Measurements from ENCODE around the genes SH3RF3, RGPD5 and MERTK.

GRCh38 chr2:108591141-108591795, 57.0 kb downstream of the LIMS1 start:
- RRBS: no CpG with 5 or more reads among the region's 7 CpGs

- RRBS: no CpG with 5 or more reads among the region's 8 CpGs
Measured at GRCh38 chr2:108634480-108635060, 84.7 kb upstream of the RANBP2 start.

DNA sequence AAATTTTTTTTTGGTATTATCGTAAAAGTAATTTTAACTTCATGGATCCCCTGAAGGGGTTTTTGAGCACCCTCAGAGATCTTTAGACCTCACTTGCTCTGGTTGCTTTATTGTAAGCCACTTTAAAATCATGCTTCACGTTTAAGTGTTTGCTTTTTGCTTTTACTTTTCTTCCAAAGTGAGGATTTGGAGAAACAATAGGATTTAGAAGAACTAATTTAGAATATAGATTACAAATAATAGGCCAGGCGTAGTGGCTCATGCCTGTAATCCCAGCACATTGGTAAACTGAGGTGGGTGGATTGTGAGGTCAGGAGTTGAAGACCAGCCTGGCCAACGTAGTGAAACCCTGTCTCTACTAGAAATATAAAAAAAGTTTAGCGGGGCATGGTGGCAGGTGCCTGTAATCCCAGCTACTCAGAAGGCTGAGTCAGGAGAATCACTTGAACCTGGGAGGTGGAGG, 20.2 kb downstream of the RANBP2 start:
- RRBS: no CpG with 5 or more reads among the region's 5 CpGs

- RRBS: no CpG with 5 or more reads among the region's 9 CpGs
Measured at GRCh38 chr2:108926614-108927017, 62.4 kb downstream of the EDAR start.

GRCh38 chr2:109128585-109129365, at the start of gene SH3RF3:
Gene SH3RF3, plus strand, starts transcription at chr2:109129205.
- RRBS: 1% methylated on average over 26 of the region's 91 CpGs

DNA sequence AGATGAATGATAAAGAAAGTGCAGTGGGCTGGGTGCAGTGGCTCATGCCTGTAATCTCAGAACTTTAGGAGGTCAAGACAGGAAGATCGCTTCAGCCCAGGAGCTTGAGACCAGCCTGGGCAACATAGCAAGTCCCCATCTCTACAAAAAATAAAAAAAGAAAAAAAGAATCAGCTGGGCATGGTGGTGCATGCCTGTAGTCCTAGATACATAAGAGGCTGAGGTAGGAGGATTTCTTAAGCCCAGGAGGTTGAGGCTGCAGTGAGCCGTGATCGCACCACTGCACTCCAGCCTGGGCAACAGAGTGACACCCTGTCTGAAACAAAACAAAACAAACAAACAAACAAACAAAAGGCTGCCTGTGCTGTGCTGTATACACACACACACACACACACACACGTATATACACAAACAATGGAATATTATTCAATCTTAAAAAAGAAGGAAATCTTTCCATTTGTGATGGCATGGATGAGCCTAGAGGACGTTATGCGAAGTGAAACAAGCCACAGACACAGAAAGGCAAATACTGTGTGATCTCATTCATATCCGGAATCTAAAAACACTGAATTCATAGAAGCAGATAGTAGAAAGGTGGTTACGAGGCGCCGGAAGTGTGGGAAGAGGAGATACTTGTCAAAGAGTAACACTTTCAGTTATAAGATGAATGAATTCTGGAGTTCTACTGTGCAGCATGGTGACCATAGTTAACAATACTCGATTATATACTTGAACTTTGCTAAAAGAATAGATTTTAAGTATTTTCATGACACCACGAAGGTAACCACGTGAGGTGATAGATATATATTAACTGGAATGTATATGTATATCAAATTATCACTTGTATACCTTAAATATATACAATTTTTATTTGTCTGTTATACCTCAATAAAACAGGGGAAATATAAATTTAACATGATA, 14.7 kb downstream of the SH3RF3 start:
- RRBS: 89% methylated on average over 3 of the region's 13 CpGs

- RRBS: no CpG with 5 or more reads among the region's 11 CpGs
Measured at GRCh38 chr2:109254399-109254997, 125.5 kb downstream of the SH3RF3 start.

GRCh38 chr2:109794114-109794785, at the start of gene RGPD5:
Gene RGPD5, plus strand, starts transcription at chr2:109794305.
- RRBS: 0% methylated on average over 9 of the region's 82 CpGs

DNA sequence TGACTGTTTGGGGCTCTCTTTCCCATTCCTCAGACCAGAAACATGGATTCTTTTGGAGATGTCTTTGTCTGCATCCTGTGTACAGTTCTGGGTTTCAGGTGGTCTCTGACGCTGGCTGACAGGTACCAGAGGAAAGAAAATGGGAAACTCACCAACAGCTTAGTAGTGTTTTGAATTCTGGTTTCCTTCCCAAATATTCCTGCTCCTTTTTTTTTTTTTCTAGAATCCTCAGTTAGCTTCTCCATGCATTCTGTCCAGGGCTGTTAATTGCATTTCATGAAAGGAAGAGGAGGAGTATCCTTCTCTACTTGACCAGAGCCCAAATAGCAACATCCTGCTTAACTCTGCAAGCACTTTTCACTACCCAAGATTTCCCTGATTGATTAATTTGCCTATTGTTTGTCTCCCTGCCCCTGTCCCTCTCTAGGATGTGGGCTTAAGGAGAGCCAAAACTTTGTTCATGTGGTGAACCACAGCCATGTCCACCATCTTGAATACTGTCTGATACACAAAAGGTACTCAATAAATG, 2.3 kb upstream of the MALL start:
- RRBS: no CpG with 5 or more reads among the region's 1 CpG

GRCh38 chr2:110124876-110125299, 9.3 kb upstream of the MALL start:
- RRBS: no CpG with 5 or more reads among the region's 3 CpGs

- RRBS: no CpG with 5 or more reads among the region's 4 CpGs
Measured at GRCh38 chr2:110149643-110149938, 34.0 kb upstream of the MALL start.

DNA sequence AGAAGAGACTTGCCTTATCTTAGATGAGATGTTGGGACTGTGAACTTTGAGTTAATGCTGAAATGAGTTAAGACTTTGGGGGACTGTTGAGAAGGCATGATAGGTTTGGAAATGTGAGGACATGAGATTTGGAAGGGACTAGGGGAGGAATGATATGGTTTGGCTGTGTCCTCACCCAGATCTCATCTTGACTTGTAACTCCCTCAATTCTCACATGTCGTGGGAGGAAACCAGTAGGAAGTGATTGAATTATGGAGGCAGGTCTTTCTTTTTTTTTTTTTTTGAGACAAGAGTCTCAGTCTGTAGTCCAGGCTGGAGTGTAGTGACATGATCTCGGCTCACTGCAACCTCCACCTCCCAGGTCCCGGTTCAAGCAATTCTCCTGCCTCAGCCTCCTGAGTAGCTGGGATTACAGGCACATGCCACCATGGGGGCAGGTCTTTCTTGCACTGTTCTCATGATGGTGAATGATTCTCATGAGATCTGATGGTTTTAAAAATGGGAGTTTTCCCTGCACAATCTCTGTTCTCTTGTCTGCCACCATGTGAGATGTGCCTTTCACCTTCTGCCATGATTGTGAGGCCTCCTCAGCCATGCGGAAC, 40.3 kb upstream of the MALL start:
- RRBS: no CpG with 5 or more reads among the region's 4 CpGs

DNA sequence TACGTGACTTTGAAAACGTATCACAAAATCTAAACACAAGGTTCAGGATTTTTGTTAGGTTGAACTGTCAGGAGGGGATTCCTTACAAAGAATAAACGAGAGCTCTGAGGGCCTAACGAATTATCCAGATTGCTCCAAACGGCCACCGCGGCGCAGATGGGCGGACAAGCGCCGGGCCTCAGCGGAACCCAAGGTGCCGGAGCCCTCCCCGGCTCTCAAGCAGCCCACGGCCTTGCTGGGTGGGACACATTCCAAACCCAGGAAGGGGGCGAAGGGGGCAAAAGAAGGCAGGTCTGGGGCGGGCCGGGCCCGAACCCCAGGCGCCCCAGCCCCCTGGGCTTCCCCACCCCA, 285 bp downstream of the BUB1 start:
- RRBS: 3% methylated on average over 6 of the region's 20 CpGs

- RRBS: no CpG with 5 or more reads among the region's 5 CpGs
Measured at GRCh38 chr2:111029414-111030056, 91.2 kb upstream of the BCL2L11 start.

DNA sequence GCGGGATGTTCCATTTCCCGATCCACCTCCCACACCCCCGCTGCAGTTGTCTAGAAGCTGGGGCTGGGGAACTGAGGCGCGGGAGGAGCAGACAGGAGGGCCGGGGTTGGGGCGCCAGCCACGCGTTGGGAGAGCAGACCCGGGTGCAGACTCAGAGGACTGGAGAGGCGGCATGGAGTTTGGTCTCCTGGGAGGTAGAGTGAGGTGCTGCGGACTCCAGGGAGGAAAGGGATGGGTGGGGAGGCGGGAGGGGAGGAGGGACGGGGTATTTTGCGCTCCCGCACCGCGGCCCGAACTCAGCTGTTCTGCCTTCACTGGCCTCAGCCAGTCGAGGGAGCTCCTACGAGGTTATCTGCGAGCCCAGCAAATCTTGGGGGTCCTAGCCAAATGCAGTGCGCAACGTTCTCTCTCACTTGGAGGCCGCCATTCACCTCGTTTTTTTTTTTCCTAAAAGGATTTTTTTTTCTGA, 1.0 kb upstream of the BCL2L11 start:
- RRBS: 23% methylated on average over 5 of the region's 26 CpGs

DNA sequence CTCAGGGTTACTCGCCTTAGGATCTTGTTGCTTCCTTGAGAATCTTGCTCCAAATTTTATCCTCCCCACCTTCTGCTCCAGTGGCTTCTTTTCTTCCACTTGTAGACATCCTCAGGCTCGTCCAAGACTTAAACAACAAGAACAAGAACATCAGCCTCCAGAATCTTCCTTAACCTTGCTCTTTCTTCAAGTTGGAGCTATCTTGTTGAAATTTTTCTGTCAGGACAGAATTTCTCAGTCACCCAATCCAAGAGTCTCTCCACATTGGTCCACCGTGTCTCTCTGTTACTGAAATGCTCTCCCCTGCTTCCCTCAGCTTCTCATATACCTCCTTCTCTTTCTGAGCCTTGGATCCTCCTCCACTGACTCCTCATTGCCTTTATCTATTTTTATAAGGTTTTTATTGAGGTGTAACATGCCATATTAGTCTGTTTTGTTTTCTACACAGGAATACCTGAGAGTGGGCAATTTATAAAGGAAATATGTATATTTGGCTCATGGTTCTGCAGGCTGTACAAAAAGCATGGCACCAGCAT, 113.0 kb downstream of the BCL2L11 start:
- RRBS: no CpG with 5 or more reads among the region's 3 CpGs

GRCh38 chr2:111414030-111414235, 293.2 kb downstream of the BCL2L11 start:
- RRBS: no CpG with 5 or more reads among the region's 4 CpGs

DNA sequence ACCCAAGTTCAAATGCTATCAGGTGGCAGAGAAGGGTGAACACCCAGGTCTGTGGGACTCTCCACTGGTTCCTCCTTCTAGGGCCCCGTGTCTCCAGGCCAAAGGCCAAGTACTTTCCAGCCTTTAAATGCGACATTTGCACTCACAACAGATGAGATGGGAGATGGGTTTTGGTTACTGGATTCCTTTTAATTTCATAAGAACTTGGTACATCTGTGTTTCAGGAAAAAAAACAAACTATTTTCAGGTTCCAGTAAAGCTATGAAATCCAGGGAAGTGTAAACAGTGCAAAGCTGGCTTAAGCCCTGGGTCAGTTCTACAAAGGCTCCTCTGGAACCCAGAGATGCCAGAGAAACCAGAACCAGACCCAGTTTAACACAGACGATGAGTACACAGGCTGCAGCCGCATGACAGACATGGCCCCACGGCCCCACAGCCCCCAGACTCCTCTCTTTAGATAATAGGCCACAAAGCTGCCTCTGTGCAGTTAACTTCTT, 361.6 kb downstream of the ANAPC1 start:
- RRBS: no CpG with 5 or more reads among the region's 5 CpGs

GRCh38 chr2:111697598-111698160, 186.3 kb downstream of the ANAPC1 start:
- RRBS: no CpG with 5 or more reads among the region's 9 CpGs

DNA sequence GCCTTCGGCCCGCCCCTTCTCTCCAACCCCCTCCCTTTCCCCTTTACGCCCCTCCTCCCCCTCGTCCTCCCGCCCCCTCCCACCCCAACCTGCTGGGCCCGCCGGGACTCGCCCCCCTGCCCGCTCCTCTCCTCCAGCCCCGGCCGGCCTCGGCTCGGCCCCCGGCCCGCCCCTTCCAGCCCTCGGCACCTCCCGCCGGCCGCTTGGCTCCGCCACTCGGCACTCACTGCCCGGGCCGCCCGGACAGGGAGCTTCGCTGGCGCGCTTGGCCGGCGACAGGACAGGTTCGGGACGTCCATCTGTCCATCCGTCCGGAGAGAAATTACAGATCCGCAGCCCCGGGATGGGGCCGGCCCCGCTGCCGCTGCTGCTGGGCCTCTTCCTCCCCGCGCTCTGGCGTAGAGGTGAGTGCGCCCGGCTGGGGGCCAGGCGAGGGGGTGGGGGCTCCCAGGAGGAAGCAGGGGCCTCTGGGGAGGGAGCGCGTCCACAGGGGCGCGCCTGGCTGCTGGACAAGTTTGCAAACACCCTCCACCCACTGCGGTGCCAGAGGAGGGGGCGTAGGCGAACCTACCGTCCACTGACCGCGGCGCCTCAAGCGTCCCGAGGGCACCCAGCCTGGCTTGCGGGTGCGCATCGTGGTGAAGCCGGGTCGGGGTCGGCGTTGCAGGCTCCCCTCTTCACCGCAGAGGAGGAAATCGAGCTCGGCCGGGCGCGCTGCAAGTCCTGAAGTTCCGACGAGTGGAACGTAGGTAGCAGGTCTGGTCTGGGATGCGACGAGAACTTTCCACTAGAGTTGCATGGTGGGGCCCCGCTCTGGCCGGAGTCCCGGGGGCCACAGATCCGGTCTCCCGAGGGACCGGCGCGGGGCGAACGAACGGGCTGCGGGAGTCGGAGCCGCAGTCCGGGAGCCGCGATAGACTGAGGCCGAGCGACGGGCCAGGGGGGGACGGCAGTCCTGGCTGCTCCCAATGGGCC, at the start of gene MERTK:
Gene MERTK (plus strand): TSS at position 215 of the 975 bp plus-strand sequence.
- RRBS: under 1% methylated on average over 28 of the region's 96 CpGs